GM19239 (cell line): Measurements from ENCODE around the genes METTL16, OR3A1, TRPV1 and NCBP3.

DNA sequence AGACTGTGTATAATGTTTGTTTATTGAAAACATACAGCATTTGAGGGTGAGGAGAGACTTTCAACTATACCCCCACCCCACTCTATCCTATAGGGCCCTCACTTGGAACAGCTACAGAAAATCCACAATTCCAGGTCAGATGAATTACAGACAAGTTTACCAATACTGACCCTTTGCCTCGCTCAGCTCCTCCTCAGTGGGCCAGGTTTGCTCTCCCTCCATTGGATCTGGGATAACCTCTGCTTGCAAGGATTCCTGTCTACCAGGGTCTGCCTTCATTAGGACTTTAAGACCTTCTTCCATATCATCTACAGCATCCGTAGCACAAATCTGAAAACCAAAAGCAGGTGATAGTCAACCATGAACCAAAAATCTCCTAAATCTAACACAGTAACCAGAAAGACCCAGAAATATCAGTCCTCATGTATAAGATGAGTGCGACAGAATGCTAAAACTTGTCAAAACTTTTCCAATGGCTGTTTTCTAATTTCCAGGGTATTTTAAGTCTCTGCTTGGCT is 2.8 kb downstream of the TSR1 start:
- RRBS = no CpG with 5 or more reads among the region's 3 CpGs

GRCh38 chr17:2398665-2399154 is 2.1 kb downstream of the MNT start:
- RRBS = 23% methylated on average over 4 of the region's 33 CpGs

- RRBS = 2% methylated on average over 12 of the region's 56 CpGs
These were observed 880 bp downstream of the MNT start for GRCh38 chr17:2399847-2400512.

DNA sequence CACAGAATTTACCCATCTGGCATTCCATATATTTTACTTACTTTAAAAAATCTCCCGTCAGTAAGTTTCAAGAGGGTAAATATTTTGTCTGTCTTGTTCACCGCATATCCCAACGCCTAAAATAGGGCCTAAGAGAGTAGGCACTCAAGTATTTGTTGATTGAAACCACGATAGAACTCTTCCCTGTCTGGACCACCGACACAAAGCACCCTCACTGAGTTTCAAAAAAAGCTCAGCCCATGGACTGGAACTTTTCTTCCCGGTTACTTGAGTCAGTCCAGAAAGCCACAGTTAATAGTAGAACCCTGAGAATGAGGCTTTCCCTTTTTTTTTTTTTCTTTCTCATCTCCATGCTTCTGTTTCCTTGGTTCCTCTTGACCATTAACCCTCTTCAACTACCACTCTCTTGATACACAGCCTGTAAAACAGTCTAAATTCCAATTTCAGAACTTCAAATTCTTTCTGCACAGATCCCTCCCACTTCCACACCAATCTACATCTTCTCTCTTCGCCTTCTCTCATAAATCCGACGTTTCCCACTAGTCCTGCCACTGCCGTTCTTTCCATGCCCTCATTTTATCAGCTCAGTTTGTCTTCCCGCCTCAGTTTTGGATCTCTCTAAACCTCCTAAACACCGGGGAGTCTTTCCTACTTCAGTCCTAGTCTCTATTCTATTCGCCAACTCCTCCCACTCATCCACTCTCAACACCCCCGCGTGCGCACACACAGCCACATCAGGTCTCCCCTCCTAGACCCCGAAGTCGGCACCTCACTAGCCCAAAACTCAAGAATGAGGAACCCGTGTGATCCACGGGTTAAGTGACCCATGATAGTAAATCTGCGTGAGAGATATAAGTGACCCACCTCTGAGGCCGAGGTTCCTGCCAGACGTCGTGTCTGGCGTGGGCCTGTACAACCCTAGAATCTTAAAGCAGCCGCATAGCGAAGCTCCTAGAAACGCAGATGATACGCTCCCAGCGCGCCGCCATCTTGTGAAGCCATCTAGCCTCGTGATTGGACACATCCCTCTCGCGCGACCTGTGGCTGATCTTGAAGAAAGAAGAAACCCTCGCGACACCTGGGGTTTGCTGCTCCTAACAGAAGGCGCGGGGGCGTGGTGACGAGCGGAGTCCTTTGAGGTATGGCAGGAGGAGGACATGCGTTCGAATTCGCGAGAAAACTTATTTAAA is at the start of gene METTL16:
METTL16 (minus strand) TSS at position 994 of the 1,190 bp plus-strand sequence.
- RRBS = no CpG with 5 or more reads among the region's 47 CpGs

DNA sequence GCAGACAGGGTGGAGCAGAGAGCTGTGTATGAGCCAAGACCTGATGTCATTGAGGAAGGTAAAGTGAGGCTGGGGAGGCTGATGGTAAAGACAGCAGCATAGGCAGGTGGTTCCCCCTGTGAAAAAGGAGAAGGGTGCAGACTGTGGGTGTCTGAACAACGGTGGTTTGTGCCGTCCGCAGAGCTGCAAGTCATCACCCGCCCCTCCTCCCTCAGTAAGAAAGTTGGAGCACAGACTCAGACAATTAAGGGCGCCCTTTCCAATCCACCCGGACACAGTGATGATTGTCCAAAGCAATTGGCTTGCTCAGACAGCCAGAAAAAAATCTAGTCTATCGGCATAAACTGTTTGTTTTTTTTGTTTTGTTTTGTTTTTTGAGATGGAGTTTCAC is 30.9 kb upstream of the METTL16 start:
- RRBS = no CpG with 5 or more reads among the region's 7 CpGs

GRCh38 chr17:2545334-2546046 is 33.8 kb upstream of the METTL16 start:
- RRBS = no CpG with 5 or more reads among the region's 9 CpGs

- RRBS = 6% methylated on average over 18 of the region's 83 CpGs
These were observed 12.4 kb upstream of the CLUH start for GRCh38 chr17:2723798-2724622.

DNA sequence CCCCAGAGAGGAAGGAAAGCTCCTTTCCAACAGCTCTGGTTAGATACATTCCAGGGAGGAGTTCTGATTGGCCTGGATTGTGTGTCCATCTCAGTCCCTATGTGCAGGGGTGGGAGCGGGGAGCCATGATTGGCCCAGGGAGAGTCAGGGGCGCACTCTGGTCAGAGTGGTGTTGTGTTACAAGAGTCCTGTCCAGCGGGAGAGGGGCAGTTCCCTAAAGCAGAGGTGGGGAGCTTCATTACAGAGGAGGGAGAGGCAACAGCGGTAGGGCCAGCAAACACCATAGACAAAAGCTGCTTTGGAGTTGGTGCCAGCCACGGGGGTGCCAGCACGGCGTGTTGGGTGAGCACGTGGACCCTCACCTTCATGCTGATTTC is 75.0 kb downstream of the RAP1GAP2 start:
- RRBS = no CpG with 5 or more reads among the region's 8 CpGs

- RRBS = no CpG with 5 or more reads among the region's 10 CpGs
These were observed 106.7 kb downstream of the RAP1GAP2 start for GRCh38 chr17:2902879-2903479.

DNA sequence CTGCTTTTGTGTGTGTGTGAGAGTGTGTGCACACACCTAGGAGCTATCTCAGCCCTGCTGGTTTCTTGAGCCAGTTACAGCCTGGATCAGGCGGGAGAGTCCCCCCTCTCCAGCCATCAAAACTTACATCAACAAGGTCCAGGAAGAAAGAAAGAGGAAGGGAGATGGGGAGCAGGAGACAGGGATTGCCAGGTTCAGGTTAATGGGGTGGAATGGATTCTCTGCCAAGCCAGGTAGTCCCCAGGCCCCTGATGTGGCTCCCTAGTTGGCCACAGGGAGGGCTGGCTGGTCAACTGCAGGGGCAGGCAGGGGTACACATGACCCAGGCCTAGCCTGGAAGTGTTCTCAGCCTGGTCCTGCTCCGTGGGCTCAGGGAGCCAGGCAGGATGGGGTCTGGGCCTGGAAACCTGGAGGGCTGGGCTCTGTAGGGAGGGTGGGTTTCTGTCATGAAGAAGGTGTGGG is 107.3 kb downstream of the RAP1GAP2 start:
- RRBS = no CpG with 5 or more reads among the region's 2 CpGs

- RRBS = 75% methylated on average over 3 of the region's 26 CpGs
These were observed 123.7 kb downstream of the OR1D5 start for GRCh38 chr17:2939634-2940178.

DNA sequence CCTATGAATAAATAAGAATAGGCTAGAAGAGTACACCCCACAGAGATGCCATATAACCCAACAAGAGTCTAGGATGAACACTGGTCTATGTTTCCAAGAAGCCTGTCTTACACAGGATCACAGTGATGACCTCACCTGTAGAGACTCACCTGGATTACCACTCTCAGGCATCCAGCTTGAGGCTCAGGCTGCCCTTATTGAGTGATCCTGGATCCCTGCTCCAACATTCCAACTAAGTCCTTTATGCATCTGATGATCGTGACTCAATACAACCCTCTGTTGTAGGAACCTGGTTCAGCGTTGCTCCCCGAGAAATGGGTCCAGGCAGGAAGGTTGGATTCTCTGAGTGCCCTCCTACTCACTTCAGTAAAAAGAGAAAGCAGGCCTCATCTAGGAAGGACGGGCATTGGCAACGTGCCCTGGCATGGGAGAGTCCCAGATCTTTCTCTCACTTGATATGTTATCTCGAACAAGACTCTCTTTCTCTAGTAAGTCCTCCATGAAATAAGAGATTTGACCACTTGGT is at the start of gene OR3A1:
OR3A1 (minus strand) TSS at position 227 of the 526 bp plus-strand sequence.
- RRBS = no CpG with 5 or more reads among the region's 6 CpGs

DNA sequence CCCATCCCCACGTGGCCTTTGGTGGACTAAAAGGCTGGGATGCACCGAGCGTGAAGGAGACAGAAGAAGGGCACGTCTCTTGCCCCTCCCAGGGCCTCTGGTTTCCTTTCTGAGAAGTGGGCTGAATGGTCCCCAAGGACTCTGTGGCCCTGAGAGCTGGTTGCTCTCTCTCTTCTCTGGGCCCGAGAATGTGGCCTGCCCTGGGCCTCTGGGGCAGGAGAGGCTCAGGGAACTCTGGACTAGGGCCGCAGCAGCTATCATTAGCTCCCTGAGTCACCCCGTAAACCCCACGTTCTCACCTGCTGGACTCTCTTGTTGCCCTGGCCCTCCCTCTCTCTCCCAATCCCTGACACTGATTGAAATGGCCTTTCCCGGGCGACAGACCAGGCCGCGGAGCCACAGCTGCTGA is 775 bp downstream of the TRPV3 start:
- RRBS = no CpG with 5 or more reads among the region's 12 CpGs

DNA sequence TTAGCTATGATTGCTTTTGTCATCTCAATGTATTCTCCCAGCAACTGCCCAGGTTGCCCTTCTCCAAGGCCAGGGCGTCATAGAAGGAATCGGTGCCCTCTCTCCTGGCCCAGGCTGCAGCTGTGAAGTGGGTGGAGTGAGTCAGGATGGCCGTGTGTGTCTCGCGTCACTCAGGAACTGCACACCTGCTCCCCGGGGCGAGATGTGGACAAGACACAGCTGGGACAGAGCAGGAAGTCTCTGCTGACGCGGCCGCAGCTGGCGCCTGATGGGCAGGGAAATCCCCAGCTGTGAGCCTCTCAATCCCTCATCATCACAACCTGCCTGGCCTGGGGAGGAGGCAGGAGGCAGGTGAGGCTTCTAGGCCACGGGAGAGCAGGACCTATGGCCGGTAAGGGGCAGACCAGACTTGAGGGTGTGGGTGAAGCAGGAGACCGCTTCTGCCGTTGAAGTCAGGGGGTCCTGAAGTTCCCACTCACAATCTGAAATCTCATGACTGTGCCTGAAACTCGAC is 971 bp upstream of the TRPV3 start:
- RRBS = no CpG with 5 or more reads among the region's 16 CpGs

DNA sequence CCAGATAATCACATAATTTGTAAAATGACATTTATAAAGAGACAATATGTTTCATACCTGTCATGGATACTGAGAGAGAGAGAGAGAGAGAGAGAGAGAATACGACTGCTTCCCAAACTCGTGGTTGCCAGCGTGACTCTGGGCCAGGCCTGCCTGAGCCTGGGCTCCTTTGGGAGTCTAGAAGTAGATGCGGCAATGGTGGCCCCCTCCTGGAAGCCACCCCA is at the start of gene TRPV1:
TRPV1 (minus strand) TSS at position 160 of the 224 bp plus-strand sequence.
- RRBS = no CpG with 5 or more reads among the region's 4 CpGs

- RRBS = no CpG with 5 or more reads among the region's 10 CpGs
These were observed 611 bp upstream of the TRPV1 start for GRCh38 chr17:3609876-3610167.

GRCh38 chr17:3810061-3810427 is 9.1 kb upstream of the ITGAE start:
- RRBS = no CpG with 5 or more reads among the region's 4 CpGs

GRCh38 chr17:3838105-3838641 is 7.9 kb downstream of the NCBP3 start:
- RRBS = no CpG with 5 or more reads among the region's 16 CpGs

GRCh38 chr17:3845751-3846794 is at the start of gene NCBP3:
TSS of gene NCBP3 (minus strand) at chr17:3846246.
- RRBS = 1% methylated on average over 47 of the region's 84 CpGs

- RRBS = 30% methylated on average over 3 of the region's 48 CpGs
These were observed 4.4 kb downstream of the CAMKK1 start for GRCh38 chr17:3888220-3888993.